HL-60 (cell line): ENCODE measurements around a stretch of chr12.

GRCh38 chr12:67069478-67070209 is 199.5 kb upstream of the CAND1 start:
- RRBS = 2% methylated on average over 31 of the region's 65 CpGs

DNA sequence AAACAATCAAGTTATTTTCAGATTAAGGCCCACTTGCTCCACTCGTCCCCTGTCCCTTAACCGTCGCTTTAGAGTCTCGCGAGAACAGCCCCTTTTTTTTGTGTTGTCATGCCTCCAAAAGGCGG is 222 bp upstream of the CAND1 start:
- RRBS = no CpG with 5 or more reads among the region's 6 CpGs

DNA sequence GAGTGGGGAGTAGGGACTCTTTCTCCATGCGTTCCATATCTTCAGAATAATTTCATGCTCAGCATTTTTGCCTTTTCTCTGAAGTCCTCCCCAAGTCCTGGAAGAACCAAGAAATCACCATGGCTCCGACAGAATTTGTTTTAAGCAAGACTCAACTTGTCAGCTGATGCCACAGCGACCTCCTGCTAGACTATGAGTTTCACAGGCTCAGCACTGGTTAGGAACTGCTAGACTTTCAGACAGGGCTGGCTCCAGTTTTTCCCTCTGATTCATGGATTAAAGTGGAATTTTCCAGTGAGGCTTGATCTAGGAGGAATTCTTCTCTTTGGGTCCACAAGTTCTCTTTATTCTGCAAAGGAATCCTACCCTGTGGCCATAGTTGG is 189.1 kb downstream of the CAND1 start:
- RRBS = no CpG with 5 or more reads among the region's 3 CpGs

GRCh38 chr12:67797133-67797542 is 148.6 kb downstream of the DYRK2 start:
- RRBS = no CpG with 5 or more reads among the region's 3 CpGs

GRCh38 chr12:67827832-67828551 is 179.4 kb downstream of the DYRK2 start:
- RRBS = no CpG with 5 or more reads among the region's 8 CpGs

DNA sequence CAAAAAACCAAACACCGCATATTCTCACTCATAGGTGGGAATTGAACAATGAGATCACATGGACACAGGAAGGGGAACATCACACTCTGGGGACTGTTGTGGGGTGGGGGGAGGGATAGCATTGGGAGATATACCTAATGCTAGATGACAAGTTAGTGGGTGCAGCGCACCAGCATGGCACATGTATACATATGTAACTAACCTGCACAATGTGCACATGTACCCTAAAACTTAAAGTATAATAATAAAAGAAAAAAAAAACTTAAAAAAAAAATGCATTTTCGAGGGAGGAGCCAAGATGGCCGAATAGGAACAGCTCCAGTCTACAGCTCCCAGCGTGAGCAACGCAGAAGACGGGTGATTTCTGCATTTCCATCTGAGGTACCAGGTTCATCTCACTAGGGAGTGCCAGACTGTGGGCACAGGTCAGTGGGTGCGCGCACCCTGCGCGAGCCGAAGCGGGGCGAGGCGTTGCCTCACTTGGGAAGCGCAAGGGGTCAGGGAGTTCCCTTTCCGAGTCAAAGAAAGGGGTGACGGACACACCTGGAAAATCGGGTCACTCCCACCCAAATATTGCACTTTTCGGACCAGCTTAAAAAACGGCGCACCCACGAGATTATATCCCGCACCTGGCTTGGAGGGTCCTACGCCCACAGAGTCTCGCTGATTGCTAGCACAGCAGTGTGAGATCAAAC is 251.5 kb downstream of the DYRK2 start:
- RRBS = no CpG with 5 or more reads among the region's 26 CpGs

- RRBS = no CpG with 5 or more reads among the region's 1 CpG
Observed at GRCh38 chr12:68100946-68101207, 58.7 kb downstream of the IFNG start.

GRCh38 chr12:68245482-68246225 is 7.8 kb downstream of the IL22 start:
- RRBS = no CpG with 5 or more reads among the region's 5 CpGs

DNA sequence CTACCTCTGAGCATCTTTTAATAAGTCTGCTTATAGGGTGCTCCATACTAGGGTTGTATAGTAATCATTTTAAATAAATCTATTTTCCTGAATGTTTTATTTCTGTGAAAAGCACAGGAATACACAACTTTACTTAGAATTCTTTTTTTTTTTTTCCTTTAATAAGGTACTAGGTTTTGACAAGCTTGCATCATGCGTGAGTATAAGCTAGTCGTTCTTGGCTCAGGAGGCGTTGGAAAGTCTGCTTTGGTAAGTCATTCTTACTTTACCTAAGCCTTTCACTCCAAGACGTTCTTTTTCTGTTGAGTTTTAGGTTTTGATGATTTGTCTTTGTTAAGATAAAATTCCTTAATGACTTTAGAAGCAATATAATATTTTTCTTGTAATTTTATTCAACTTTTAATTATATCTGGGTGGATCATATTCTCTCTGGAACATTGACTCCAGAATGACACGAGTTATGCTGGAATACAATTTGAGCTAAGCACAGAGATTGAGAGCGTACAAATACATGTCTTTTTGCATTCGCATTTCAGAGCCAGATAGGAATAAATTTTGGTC is 37.9 kb downstream of the RAP1B start:
- RRBS = no CpG with 5 or more reads among the region's 7 CpGs

GRCh38 chr12:68819808-68820589 is 12.0 kb downstream of the MDM2 start:
- RRBS = no CpG with 5 or more reads among the region's 2 CpGs

DNA sequence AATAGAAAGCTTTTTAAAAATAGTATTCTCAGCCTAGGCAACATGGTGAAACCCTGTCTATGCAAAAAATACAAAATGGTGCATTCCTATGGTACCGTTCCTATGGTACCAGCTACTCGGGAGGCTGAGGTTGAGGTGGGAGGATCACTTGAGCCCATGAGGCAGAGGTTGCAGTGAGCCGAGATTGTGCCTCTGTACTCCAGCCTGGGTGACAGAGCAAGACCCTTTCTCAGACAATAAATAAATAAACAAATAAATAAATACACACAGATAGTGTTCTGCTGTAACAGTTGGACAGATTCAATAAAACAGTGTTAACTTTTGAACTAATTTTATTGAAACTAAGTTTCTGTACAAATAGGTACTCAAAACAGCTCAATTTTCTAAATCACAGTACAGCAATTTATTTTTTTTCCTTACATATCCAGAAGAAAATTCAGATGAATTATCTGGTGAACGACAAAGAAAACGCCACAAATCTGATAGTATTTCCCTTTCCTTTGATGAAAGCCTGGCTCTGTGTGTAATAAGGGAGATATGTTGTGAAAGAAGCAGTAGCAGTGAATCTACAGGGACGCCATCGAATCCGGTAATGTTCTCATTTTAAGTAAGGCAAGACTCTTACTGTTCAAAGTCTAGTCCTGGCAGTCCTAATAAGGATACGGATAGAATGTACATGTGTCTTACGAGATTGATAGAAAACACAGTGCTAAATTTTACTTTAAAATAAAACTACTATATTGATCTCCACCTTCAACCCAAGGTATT is 20.6 kb downstream of the MDM2 start:
- RRBS = no CpG with 5 or more reads among the region's 10 CpGs

- RRBS = no CpG with 5 or more reads among the region's 4 CpGs
Observed at GRCh38 chr12:68944597-68945009, 11.6 kb upstream of the CPM start.

- RRBS = no CpG with 5 or more reads among the region's 5 CpGs
Observed at GRCh38 chr12:69036970-69037516, 104.1 kb upstream of the CPM start.

DNA sequence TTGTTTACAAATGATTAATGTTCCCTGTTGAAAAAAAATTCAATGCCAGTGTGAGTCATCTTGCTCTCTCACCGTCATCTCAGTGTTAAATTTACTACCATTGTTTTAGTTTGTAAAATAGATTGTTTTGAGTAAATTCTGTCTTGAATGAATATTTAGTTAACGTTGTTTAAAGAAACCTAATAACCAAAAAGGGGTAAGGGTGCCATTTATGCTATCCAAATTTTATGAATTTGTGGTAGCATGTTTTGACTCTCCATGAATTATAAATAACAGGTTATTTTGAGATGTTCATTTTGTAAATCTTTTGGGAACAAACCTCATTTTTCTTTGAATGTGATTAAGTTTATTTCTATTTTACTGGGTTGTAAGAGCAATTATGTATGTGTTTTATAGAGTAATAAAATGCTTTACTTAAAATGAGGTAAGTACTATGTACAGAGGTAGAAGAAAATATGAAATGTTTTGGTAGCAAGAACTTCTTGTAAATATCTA is 27.1 kb downstream of the CPSF6 start:
- RRBS = no CpG with 5 or more reads among the region's 2 CpGs

DNA sequence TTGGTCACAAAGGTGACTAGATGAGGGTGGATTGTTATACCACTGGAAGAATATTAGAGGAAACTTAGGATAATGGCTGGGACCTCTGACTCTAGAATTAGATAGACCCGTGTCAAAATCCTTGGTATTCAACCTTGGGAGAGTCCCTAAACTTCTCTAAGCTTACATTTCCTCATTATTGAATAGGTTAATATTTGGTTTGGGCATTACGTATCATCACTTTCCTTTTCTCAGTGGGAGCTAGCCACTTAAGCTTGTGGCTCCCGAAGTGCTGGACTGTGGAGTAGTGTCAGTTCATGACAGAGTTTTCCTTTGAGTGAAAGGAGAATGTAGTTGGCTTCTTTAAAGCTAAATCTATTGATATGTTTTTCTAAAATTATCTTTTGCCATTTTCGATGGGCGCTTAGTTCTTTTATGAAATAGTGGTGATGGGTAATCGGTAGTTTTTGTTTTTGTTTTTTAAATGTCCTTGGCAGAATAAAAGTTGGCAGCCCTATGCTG is 5.4 kb downstream of the FRS2 start:
- RRBS = no CpG with 5 or more reads among the region's 6 CpGs

DNA sequence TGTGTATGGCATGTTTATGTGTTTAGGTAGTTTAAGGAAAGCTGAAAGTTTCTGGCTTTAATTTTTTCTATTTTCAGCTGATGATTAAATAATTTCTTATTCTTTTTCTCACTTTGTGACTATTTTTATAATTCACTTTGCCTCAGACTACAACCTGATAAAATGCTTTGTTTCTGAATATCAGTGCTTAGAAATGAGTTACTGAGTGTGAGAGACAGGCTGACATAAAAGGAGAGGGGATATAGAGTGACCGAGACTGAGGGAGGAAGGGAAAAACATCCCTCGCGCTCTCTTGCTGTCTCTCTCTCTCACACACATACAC is 45.0 kb downstream of the FRS2 start:
- RRBS = no CpG with 5 or more reads among the region's 3 CpGs

GRCh38 chr12:69936034-69936640 is 111.1 kb downstream of the MYRFL start:
- RRBS = 92% methylated on average over 2 of the region's 8 CpGs

DNA sequence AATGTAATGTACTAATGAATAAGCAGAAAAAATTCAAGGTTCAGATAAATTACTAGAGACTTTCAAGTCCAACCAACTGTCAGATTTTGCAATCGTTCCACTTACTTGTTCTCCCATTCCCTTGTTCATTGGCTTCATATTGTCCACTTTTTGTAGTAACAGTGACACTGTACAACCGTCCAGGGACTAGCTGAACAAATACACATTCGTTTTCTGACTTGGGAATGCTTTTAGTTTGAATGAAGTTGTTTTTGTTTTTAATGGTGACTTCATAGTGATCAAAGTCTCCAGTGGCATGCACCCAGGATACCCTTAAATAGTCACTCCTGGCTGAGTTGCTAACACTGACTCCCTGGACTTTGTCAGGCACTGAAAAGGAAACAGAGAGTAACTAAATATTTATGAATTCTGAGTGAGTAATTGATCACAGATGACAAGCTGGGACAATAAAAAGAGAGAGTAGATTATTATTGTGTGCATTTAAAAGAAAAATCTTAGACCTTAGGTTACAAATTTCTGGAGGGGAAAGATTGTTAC is 65.4 kb downstream of the PTPRB start:
- RRBS = no CpG with 5 or more reads among the region's 3 CpGs

- RRBS = no CpG with 5 or more reads among the region's 7 CpGs
Observed at GRCh38 chr12:71152847-71153550, 4.8 kb downstream of the TSPAN8 start.

- RRBS = no CpG with 5 or more reads among the region's 5 CpGs
Observed at GRCh38 chr12:71156983-71157426, 794 bp downstream of the TSPAN8 start.